ENCODE measurements around the genes GNAT2, GSTM4, AHCYL1 and SLC6A17.

GRCh38 chr1:109194057-109194662 lies 19.6 kb upstream of the SARS1 start:
- PRO-cap, 10 experiments, result no peak in any of the 10 experiments

DNA sequence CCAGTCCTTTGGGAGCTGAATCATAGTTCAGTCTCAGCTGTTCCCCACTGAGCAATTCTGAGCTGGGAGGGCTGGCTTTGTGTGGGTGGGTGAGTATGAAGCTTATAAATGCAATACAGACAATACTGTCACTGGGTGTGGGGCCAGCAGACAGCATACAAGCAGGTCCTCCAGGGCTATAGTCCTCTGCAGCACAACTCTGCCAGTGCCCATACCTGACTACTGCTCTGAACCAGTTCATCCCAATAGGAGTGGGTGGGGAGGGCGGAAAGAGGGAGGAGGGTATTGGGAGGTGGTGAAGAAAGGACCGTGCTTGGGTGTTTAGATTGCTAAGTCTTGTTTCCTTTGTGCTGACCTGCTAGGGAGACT lies 12.4 kb upstream of the SARS1 start:
- PRO-cap, 10 experiments, result peak in 4 of 10 experiments; most common plus-strand start position 134 of the sequence (in 4)

DNA sequence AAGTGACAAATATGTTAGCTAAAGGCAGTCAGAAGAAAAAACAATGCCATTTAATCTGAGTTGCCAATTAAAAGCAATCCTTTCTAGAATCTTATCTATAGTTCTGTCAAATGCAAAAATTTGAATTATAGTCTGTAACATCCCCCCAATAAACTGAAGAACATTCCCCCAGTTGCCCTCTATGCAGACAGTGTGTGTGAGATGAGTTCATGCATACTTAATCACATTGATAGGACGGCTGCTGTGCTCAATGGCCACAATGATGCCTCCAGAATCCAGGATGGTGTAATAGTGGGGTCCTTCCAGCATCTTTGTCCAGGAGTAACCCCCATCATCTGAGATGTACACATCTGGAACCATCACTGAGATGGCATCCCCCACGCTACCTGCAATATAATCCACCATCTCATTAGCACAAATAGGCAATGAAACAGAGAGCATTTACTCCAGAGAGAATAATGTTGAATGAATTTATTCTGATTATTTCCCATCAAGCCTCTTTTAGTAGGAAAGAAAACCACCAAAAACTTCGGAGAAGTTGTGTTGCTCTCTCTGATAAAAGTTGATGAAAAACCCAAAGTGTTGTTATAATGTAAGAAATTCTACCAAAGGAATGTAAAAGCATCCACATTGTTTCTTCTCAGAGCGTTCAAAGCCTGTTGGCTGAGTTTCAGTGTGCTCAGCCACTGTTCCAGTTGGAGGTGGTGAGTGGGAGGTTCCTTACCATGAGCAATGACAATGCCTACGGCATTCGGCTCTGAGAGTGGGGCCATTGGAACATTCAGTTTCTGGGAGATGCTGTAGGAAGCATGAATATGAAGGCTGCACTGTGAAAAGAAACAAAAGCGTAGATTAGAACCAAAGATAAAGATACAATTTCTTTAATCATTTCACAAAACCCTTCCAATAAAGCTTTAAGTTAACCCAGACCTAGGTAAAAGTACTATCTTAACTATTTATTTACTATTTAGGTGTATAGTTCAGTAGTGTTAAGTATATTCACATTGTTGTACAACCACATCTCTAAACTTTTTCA lies 20.3 kb upstream of the MYBPHL start:
- PRO-cap, 10 experiments, result peak in 1 of 10 experiments; most common plus-strand start position 780 of the sequence (in 1)

GRCh38 chr1:109389179-109389747 lies 8.5 kb downstream of the SORT1 start:
- PRO-cap, 10 experiments, result no peak in any of the 10 experiments

DNA sequence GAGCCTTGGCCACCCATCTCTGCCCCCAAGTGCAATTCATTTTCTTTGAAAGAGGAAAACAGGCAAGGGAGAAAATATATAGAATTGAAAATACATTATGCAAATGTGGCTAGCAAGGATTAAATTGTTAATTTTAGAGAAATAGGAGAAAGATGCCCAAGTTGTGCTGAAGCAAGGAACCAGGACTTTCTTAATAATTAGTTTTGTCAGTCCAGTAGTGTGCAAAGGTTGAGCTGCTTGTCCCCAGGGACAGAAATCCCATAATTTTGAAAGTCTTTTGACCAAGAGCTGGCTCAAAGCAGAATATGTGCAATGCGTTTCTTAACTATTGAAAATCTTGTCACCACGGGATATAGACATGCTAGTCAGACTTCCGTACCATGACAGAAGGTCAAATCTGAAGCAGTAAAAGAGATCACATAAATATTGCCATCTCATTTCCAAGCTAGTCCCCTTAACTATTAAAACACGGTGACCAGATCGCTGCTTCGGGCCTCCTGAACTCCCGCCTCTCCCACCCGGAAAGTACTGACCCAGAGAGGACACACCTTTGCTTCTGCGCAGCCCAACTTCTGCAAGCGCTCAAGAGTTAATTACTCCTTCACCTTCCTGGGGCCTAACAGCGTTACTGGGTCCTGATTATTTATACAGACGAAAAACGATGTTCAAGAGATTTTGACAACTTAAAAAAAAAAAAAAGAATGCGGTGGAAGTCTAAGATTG lies 898 bp downstream of the SORT1 start:
- PRO-cap, 10 experiments, result peak in 2 of 10 experiments; most common plus-strand start position 596 of the sequence (in 1); most common minus-strand start position 530 of the sequence (in 2)

DNA sequence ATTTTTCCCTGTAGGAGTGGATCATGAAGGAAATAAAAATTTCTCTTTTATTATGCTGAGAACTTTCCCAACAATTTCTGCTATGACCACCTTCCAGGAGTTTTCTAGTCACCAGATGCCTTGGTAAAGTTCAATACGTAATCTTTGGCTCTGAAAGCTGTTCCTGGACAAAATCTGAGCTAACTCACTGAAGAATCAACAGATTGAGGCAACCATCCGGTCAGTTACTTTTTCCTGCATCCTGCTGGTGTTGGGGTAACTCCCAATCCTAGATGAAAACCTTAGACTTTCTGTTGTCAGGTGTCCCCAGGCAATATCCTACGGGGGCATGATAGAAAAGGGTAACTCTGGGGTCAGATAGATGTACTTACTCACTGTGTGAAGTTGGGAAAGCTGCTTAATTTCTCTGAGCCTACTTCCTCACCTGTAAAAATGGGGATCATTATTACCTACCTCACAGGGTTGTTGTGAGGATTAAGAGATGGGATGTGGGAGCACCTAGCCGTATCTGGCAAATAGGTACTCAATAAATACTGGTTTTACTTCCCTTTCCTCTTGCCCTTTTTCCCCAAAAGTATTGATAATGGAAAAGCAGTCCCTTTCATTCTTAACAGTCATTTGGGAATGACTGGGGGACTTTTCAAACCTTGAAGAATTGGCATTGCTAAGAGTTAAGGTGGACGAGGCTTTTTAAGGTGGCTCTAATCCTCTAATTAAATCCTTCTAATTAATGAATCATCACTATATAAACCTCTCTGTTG lies 1.5 kb upstream of the GNAI3 start:
- PRO-cap, 10 experiments, result no peak in any of the 10 experiments

GRCh38 chr1:109598644-109599006 lies 20.8 kb downstream of the GNAT2 start:
- PRO-cap, 10 experiments, result peak in 3 of 10 experiments; most common plus-strand start chr1:109598939 (in 3)

DNA sequence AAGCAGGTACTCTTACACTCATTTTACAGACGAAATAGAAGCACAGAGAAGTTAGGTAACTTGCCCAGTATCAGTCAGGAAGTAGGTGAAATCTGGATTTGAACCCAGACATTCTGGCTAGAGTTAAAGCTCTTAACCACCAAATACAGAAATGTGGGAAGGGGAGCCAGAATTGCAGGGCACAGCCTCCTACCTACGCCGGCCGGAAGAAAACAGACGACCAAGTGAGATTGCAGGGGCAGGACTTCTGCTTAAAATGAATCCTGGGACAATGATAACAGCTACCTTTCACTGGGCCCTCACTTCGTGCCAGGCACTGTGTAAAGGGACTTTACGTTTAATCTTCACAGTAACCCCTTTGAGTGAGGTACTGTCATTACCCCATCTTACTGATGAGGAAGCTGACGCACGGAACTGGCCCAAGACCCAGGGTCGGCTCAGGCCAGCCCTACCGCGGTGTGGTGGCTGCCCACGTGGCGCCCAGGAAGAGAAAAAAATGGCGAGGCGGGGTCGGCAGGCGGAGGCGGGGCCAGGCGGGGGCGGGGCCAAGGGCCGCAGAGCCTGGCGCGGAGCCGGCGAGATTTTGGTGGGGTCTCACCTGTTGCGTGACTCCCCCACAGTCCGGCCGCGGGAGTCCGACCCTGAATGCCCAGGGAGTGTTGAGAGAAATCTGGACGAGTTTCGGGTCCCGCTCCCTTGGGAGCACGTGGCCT lies at the start of gene GNAT2:
Gene GNAT2 (minus strand): TSS at position 327 of the 713 bp plus-strand sequence.
- PRO-cap, 10 experiments, result peak in 10 of 10 experiments; most common plus-strand start position 557 of the sequence (in 10); most common minus-strand start position 460 of the sequence (in 9)

DNA sequence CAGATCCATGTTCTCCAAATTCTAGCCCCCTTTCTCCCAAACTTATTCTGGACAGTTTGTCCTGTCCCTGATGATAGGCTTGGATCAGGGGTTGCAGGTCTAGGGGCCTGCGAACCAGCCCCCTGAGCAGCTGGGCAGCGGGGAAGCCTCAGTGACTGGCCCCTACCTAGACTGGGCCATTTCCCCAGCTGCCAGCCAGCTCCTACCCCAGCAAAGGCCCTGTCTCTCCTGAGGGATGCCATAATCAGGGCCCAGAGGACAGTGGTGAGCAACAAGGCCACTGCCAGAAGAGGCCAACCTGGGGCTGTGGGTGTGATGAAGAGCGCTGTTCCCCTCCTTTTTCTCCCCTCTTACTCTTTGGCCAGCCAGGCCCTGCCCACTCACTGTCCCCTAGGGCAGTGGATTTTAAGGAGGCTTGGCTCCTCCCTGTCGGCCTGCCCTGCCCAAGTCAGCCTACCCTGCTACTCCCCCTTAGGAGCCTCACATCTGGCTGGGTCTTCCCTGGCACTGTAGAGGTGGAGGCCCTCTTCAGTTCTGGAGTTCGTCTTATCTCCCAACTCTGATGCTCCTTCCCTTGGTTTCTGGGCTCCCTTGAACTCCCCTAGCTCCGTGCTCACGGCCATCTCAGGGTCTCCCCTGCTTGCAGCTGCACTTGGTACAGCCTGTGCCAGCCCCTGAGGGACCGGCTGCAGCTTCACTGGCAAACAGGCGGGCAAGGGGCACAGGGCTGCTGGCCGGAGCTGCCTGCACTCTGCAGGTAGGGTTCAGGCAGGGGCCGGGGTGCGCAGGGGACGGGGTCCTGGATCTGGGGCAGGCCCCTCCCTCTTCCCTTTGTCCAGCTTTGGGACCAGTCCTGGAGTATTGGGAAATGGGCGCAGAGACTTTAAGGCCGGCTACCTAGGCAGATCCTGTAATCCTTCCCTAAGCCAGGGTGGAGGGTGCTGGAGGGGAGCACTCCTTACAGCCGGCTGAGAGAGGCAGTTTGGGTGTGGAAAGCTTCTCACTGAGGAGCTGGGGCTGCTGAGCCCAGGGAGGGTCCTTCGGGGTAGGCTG lies 4.0 kb downstream of the AMPD2 start:
- PRO-cap, 10 experiments, result no peak in any of the 10 experiments

DNA sequence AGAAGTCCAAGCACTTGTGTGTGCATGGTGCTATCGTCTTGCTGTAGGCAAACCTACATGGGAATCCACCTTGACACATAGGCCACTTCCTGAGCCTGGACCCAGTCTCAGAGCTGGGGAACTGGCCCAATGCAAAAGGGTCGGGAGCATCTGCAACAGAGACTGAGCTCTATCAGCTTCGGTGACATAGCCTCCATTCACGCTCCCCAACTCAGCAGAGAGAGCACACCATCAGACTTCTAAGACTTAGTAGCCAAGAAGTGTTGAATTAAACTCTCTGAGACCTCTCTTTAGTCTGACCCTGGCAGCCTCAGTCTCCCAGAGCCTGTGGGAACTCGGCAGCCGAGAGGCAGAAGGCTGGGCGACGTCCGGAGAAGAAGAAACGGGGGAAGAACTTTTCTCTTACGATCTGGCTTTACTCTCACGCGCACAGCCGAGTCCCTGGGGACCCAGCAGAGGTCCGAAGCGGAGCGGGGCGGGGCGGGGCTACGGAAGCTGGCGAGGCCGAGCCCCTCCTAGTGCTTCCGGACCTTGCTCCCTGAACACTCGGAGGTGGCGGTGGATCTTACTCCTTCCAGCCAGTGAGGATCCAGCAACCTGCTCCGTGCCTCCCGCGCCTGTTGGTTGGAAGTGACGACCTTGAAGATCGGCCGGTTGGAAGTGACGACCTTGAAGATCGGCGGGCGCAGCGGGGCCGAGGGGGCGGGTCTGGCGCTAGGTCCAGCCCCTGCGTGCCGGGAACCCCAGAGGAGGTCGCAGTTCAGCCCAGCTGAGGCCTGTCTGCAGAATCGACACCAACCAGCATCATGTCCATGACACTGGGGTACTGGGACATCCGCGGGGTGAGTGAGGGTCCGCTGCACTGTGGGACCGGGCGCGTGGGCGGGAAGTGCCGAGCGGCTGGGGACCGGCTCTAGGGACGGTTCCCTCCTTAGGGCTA lies at the start of gene GSTM4:
Gene GSTM4 (plus strand): TSS at position 516 of the 940 bp plus-strand sequence.
- PRO-cap, 10 experiments, result peak in 9 of 10 experiments; most common plus-strand start position 545 of the sequence (in 2); most common minus-strand start position 458 of the sequence (in 8)

DNA sequence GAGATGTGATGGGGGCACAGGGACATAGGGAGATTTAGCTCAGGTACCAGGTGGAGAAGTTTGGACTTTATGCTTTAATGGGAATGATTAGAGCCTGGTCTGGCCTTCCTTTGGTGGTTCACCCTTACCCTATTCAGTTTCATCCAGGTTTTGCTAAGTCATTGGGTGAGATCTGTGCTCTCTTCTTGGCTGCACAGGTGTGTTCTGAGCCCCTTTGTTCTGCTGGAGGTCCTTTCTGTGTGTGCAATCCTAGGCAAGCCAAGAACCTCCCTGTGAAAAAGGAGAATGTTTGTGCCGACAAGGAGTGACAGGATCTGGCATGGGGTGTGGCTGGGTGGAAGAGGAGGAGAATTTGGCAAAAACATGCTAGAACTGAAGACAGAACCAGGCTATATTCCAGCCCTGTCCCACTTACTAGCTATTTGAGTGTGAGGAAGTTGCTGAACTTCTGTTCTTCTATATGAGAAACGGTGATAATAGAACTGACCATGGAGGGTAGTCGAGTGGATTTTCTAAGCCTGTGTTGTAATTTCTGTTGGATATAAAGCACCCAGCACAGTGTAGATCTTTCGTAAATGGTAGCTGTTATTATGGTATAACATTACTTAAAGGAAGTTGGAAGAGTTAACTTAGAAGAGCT lies 4.6 kb downstream of the GSTM5 start:
- PRO-cap, 10 experiments, result no peak in any of the 10 experiments

- PRO-cap, 10 experiments, result peak in 3 of 10 experiments; most common plus-strand start chr1:109763166 (in 1)
These were observed 741 bp downstream of the EPS8L3 start for GRCh38 chr1:109762943-109763421.

GRCh38 chr1:109773646-109774005 lies 9.9 kb upstream of the EPS8L3 start:
- PRO-cap, 10 experiments, result no peak in any of the 10 experiments

GRCh38 chr1:109782690-109783039 lies 18.9 kb upstream of the EPS8L3 start:
- PRO-cap, 10 experiments, result no peak in any of the 10 experiments

DNA sequence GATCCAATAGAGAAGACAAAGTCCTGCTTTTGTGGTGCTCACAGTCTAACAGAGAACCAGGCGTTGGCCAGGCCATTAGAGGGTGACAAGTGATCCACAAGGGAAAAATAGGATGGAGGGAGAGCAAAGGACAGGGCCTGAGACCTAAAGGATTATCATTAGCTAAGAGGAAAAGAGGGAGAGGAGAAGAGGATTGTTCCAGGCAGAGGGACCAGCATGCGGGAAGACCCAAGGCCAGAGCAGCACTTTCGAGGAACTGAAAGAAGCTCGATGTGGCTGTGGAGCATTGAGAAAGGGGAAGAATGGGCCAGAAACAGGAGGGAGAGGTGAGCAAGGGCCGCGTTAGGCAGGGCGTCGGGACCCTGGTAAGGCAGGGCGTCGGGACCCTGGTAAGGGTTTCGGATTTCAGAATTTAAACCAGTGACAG lies 22.8 kb upstream of the CSF1 start:
- PRO-cap, 10 experiments, result no peak in any of the 10 experiments

DNA sequence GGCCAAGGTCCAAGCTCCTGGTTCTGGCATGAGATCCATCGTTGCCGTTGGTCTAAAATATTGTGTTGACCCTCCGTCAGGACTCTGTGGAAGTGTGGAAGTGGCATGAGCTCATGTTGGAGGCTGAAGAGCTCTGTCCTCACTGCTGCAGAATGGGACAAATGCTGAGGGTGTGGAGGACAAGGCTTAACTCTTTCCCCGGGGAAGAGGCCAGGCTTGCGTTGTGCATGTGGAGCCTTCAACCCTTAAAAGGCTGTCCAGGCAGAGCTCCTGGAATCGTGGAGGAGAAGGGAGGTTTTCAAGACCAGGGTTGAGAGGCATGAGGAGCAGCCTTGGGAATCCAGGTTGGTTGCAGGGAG lies 6.9 kb upstream of the AHCYL1 start:
- PRO-cap, 10 experiments, result no peak in any of the 10 experiments

- PRO-cap, 10 experiments, result peak in 10 of 10 experiments; most common plus-strand start chr1:109984786 (in 7); most common minus-strand start chr1:109984561 (in 1)
These were observed at the start of gene AHCYL1 for GRCh38 chr1:109984447-109985585. Gene AHCYL1, plus strand, starts transcription at chr1:109984765.

DNA sequence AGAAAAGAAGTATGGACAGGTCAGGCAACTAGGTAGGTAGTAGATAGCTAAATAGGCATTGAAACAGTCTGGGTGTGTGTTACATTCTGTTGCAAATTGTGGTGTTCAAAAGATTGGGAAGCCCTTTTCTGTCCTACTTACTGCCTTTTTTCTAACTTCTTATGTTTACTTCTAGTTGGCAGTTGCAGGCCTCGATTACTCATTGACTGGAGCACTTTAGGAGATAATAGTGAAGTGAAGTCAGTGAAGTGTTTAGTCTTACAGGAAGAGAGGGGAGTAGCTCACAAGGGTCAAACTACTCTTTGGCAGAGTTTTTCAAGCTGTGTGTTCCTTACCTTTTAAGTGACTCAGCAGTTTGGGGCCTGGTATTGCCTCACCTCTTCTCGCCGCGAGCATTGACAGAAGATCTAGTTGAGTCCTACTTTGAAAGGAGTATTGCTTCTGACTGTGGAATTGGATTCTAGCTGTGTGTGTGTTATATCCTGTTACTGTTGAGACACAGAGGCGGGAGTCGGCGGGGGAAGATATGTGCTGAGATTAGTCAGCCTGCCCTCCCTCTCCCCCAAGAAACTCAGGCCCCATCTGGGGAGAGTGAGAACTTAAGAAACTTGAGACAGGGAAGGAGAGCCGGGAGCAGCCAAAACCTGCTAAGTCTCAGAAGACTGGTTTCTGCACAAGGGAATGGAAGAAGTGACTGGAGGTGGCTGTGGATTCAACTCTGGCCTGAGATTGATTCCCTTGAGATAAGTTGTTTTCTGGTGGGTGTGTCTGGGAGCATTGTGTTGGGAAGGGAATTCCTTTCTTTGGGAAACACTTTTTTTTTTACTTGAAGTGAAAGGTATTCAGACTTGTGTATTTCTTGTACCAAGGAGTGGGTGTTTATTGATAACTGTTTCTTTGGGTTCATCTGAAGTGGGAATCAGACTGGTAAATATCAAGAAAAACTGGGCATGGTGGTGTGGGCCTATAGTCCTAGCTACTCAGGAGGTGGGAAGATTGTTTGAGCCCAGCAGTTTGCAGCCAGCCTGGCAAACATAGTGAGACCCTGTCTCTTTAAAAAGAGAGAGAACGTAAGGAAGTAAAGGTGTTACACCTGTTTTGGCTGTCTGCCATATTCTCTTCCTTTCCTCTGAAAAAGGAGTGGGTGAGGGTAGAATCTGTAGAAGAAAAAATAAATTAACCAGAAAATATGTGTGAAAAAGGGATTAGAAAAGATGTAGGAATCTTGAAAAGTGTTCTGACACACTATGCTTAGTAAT lies 19.6 kb downstream of the AHCYL1 start:
- PRO-cap, 10 experiments, result peak in 8 of 10 experiments; most common plus-strand start position 611 of the sequence (in 8); most common minus-strand start position 449 of the sequence (in 3)

GRCh38 chr1:110027890-110028169 lies 6.6 kb upstream of the STRIP1 start:
- PRO-cap, 10 experiments, result peak in 1 of 10 experiments; most common plus-strand start chr1:110027951 (in 1)

- PRO-cap, 10 experiments, result peak in 3 of 10 experiments; most common plus-strand start chr1:110150553 (in 3); most common minus-strand start chr1:110150860 (in 2)
These were observed at the start of gene SLC6A17 for GRCh38 chr1:110150235-110151218. Gene SLC6A17, plus strand, starts transcription at chr1:110150494.

All from Metastatic Breast Carcinoma in the Brain (tissue), 10 donors.